GM06990 (cell line): ENCODE data around the genes TRDN and CENPW.

DNA sequence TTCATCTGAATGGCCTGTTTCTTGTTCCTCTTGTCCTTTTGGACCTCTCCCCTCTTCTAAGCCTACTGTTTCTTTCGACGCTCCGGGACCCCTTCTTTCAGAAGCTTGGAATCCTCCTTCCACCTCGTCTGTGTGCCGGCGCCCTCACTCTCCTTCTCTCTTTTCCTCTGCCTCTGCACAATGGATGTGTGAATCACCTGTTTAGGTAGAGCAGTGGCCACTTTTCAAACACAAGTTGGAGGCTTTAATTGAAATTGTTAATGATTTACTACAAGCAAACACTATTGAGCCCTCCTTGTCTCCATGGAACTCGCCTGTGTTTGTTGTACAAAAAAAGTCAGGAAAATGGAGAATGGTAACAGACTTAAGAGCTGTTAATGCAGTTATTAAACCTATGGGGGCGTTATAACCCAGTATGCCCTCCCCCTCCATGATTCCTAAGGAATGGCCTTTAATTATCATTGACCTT, 290.6 kb downstream of the TBC1D32 start:
- RRBS: 80% methylated on average over 2 of the region's 8 CpGs

- RRBS: no CpG with 5 or more reads among the region's 24 CpGs
Measured at GRCh38 chr6:121437685-121438869, 2.6 kb downstream of the GJA1 start.

GRCh38 chr6:121520278-121521342, 85.2 kb downstream of the GJA1 start:
- RRBS: no CpG with 5 or more reads among the region's 10 CpGs

DNA sequence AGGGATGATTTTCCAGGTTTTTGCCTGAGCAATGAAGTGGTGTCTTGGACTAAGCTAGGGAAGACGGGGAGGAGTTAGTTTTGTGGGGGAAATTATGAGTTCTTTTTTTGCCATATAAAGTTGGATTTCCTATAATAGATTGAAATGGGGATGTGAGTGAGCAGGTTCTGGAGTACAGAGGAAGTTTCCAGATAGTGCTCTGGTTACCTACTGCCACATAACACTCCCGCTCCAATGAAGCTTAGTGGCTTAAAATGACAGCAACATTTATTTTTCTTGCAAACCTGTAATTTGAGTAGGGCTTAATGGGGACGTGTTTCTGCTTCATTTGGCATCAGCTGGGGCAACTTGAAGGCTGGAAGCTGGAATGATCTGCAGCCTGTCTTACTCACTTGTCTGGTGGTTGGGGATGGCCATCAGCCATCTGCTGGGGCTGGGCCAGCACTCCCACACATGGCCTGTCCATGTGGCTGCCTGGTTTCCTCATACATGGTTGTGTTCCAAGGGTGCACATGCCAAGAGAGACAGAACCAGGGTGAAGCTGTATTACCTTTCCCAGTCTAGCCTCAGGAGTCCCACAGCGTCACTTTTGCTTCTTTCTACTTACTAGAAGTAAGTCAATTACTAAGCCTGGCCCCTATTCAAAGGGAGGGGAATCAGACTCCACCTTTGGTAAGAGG, 344.8 kb downstream of the GJA1 start:
- RRBS: no CpG with 5 or more reads among the region's 4 CpGs

GRCh38 chr6:121856480-121856906, 421.0 kb downstream of the GJA1 start:
- RRBS: no CpG with 5 or more reads among the region's 2 CpGs

- RRBS: no CpG with 5 or more reads among the region's 3 CpGs
Measured at GRCh38 chr6:122568845-122569208, 41.4 kb upstream of the PKIB start.

GRCh38 chr6:123636739-123637327, at the start of gene TRDN:
Gene TRDN, minus strand, starts transcription at chr6:123636950.
- RRBS: no CpG with 5 or more reads among the region's 5 CpGs

DNA sequence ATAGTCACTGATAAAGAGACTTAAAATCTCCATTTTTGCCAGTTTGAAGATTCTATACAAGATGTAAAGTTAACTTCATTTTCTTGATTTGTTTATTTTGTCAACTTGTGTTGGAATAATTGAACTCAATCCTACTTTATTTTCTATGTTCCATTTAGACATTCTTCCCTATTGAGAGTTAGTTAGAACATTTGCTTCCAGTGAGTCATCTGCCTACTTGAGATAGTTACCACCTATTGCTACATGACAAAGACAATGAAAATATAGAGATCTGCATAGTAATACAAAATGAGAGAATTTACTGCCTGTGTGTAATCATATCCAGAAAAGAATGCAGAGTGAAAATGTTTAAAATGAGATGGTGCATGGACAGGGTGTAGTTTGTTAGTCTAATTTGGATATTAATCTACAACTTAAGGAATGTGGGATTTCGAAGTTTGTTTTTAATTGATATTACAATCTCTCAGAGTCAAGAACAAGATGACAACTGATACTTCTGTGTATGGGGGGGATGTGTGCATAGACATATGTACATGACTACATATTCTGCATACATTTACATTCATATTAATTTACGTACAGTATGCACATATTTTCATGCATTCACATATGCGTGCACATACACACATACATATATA, 420.0 kb downstream of the NKAIN2 start:
- RRBS: no CpG with 5 or more reads among the region's 3 CpGs

DNA sequence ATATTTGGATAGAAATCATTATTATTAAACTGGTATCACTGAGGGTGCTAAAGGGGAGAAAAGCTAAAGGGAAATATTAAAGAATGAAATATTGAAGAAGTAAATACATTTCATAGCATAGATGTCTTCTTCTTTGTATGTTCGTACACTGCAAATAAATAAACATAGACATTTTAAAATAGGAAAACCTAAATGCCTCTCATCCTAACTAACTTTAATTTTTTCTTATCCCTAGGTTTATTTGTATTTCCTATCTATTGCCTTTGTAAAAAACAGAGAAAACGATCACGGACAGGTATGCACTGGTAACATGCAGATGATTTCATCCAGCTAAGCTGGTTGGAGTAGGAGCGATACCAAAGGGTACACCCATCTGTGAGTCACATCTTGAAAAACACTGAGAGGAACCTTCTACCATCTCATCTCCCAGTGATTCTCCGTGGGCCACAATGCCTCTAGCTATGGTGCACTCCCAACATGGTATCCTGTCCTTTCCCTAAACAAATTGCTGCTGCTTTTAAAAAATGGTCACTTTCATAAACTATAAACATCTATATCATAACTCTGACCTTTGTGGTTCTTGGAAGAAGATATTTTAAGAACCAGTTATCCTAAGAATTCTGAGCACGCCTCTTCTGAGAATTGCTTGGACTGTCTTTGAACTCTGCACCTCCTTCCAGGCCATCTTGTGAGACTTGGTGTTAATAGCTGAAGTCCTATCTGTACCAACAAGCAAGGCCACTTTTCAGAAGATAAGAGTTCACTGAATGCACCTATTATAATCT, 70.8 kb upstream of the TPD52L1 start:
- RRBS: no CpG with 5 or more reads among the region's 6 CpGs

GRCh38 chr6:125104412-125105037, 49.0 kb upstream of the TPD52L1 start:
- RRBS: no CpG with 5 or more reads among the region's 4 CpGs

DNA sequence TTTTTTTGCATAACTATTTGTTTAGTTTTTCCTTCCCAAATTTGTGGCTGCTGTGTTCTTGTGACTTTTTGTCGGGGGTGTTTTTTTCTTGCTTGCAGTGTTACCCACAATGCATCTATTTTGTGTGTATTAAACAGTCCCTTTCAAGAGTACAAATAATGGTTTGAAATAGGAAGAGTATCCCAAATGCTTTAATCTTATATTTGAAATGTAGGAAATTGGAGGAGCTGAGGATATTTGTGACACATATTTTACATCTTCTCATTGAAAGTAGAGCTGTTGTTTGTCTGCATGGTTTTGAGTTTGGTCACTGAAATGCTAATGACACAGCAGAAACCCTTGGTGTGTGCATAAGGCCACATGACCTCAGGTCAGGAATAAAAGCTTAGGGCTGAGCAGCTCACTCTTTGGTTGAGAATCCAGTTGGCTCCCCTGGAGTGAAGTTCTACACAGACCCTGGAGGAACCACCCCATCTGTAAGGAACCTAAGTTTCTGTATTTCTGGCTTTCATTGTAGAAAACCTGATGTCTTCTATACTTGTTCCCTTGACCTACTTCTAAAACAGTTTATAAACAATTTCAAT, 49.8 kb downstream of the TPD52L1 start:
- RRBS: no CpG with 5 or more reads among the region's 1 CpG

DNA sequence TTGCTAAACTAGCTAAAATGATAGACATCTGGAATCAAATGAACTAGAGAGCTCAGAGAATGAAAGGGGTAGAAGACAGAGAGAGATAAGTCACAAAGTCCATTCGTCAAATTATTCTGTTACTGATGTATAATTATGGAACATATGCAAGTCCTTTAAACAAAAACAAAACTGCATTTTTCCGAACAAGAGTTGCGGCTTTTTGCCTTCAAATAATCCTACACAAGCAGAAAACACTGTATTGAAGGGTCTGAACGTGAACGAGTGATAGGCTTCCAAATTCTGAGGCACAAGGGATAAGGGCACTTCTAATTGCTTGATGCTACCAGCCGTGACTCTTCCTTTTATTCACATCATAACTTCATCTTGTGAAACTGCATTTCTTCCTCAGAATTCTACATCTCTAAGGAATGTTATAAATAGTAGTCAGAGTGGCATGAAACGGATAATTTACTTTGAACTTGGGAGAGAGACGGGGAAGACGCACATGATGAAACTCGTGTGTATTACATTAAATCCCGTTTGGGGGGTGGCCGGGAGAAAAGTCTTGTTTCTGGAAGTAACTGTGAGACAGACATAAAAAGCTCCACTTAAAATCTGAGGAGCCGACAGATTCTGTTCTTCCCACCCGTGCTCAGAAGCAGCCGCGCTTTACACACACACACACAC, 843 bp downstream of the HDDC2 start:
- RRBS: no CpG with 5 or more reads among the region's 16 CpGs

DNA sequence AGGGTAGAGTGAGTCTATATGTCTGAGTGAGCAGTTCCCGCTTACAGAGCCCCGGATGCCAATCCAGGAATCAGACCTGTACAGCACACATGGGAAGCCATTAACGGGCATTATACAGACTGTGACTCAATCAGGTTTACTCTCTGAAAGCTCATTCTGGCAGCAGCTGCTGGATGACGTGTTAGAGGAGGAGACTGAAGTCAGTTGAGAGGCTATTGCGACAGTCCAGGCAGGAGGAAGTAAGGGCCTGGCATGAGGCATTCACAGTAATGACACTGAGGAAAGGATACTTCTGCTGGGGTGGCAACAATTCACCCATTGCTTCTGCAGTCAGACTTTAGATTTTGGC, 151.1 kb upstream of the HEY2 start:
- RRBS: no CpG with 5 or more reads among the region's 5 CpGs

DNA sequence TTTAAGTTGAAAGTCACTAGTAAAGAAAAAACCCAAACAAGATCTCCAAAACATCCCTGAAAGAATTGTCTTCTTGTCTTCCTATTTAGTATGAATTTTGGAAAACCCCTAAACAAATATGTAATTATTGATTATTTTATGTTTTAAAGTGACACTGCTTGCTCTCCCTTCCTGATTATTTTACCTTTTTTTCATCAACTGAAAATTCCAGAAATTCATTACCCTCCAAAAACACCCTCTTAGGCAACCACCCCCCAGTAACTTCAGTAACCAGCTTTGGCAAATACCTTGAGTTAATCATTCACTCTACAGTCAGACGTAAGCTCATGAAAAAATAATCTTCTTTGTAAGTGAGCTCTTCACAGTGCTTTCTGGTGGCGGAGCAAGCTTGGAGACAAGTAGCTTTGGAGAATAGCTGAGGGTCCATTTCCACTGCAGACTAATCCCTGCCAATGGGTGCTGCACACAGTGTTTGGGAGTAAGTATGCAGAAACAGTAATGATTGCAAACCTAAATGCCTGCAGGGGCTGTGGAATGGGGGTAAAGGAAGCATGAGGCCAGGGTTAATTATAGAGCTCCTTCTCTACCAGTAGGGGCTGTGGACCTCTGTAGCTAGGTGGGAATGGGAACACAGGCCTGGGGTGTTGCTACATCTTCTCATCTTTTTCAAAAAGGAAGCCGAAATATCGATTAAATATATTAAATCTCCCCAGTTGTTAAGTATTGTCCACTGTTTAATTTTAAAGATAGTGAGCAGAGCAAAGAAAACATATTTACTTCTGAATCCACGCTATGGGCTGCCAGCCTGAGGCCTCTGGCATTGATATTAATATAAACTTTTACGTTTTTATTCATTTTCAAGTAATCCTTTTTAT, 56.8 kb upstream of the HINT3 start:
- RRBS: no CpG with 5 or more reads among the region's 6 CpGs

GRCh38 chr6:125923258-125924074, 33.1 kb upstream of the HINT3 start:
- RRBS: no CpG with 5 or more reads among the region's 6 CpGs

DNA sequence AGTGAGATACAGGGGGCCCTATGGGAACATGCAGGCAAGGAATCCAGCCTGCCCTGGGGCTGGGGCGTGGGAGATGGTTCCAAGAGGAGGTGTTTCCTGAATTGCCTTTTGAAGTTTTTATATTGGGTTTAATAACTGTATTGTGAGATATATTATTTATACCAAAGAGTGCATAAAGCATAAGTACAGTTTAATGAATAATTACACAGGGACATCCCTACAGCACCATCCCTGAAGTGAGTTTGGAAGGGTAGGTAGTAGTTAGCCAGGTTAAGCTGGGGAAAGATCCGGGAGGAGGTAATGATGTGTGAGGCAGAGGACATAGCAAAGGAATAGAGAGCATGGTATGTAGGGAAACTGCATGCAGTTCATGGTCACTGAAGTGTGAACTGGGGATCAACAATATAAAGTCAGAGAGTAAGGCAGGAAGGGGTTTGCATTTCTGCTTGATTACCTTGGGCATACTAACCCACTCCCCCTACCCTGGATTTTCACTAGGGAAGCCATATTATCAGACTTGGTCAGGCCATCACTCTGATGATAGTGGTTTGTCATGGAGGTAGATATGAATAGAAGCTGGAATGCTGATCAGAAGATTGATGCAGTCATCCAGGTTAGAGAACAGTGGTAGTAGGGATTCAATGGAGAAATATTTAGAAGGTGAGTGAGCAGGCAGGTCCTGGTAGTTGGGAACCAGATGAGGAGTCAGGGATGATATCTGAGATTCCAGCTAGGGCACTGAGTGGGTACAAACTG, 64.8 kb downstream of the TRMT11 start:
- RRBS: no CpG with 5 or more reads among the region's 2 CpGs

DNA sequence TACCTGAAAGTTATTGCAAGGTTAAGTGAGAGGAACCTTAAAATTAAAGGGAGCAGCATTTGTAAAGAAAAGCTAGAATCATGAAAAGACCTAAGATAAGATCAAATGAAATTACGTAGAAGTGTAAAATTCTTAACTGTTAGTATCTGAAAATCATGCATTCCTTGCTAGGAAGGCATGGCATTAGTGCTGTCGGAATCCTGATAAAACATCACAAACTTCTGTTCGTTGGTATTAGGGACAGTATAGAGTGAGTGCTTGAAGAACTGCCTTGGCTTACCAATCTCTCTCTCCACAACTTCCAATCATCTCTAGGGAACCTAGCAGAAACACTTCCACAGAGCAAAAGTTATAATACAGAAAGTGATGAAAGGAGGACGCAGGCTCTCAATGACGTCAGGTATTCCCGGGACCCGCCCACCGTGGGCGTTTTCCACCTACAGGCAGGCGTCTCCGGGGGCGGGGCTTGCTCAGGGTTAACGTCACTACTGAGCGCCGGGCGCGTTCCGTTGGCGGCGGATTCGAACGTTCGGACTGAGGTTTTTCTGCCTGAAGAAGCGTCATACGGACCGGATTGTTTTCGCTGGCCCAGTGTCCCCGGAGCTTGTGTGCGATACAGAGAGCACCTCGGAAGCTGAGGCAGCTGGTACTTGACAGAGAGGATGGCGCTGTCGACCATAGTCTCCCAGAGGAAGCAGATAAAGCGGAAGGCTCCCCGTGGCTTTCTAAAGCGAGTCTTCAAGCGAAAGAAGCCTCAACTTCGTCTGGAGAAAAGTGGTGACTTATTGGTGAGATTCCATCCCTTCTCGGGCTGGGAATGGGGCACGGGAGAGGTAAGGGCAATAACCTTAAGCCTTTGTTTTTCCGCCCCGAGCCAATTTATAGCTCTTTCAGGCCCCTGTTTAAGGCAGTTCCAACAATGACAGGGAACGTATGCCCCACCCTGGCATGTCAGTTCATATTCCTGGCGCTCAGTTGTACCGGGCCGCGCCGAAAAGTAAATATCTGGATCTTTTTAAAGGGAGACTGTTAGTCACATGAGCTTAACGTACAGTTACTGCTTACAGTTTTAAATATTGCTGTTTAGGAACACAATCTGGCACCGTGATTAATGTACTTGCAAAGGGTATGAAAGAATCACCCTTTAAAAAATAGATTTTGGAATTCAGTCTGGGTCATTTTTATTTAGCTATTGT, at the start of gene CENPW:
Gene CENPW, plus strand, starts transcription at position 504 of the 1,196 bp plus-strand sequence.
- RRBS: 3% methylated on average over 20 of the region's 49 CpGs

- RRBS: no CpG with 5 or more reads among the region's 9 CpGs
Measured at GRCh38 chr6:127268104-127268761, 1.6 kb downstream of the RNF146 start.

- RRBS: no CpG with 5 or more reads among the region's 24 CpGs
Measured at GRCh38 chr6:127343725-127344384, 446 bp upstream of the ECHDC1 start.

DNA sequence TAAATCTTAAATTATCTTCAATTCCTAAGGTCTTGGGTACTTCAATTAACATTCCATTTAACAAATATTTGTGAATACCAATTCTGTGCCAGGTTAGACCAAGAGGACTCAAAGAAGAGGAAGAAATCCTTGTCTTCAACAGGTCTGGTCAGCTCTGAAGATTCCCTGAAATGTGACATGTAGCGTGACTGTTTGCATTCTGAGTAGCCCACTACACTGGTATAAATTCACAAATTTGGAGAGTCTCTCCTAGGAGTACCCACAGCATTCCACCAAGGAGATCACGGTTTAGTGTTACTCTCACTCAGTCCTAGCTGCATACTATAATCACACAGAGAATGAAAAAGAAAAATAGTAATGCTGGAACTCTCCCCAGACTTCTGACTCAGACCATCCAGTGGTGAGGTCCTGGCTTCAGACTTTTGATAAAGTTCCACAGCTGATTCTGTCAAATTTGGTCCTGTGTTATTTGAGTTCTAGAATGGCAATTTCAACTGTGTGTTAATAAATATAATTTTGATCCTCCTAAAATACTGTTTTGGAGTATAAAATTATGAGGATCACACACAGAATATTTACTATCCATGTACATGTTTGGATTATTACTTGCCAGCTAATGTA, 4.9 kb upstream of the KIAA0408 start:
- RRBS: no CpG with 5 or more reads among the region's 2 CpGs